Kidney (tissue), 2 donors: ENCODE measurements around the genes SEC61B and SMC2.

- PRO-cap: no peak
- RRBS: no CpG with 5 or more reads among the region's 2 CpGs
These were observed 16.7 kb downstream of the TGFBR1 start for GRCh38 chr9:99121534-99122167.

DNA sequence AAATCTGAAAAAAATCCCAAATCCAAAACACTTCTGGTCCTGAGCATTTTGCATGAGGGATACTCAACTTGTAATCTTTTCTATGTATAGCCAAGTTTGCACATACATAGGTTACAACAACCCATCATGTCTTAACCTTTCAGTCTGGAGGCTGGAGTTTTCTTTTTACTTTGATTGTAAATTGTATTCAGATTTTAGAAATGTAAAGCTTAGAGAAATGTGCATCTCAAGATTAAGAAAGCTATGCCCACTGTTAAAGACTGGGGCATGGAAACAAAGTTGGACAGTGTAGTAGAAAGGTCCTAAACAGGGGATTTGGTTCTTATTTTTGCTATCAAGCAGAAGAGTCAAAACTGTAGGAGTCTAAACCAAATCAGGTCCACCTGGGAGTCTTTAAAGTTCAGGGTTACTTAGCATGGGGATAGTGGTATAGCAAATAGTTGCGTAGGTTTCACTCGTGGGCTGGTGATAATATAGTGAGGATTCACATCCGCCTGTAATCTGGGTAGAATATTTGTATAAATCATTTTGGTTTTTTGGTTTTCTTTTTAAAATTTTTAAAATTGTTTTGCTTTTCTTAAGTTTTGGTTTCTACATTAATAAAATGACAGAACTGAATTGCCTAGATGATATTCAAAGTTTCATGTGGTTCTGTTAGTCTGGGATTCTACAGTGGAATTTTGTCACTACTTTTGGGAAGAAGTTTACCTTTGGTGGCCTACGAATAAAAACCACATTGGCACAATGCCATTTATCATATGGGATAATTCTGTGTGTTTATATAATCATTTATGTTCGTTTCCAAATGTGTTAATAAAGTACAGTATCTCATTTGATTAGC is 18.4 kb downstream of the TGFBR1 start:
- PRO-cap: no peak
- RRBS: no CpG with 5 or more reads among the region's 5 CpGs

DNA sequence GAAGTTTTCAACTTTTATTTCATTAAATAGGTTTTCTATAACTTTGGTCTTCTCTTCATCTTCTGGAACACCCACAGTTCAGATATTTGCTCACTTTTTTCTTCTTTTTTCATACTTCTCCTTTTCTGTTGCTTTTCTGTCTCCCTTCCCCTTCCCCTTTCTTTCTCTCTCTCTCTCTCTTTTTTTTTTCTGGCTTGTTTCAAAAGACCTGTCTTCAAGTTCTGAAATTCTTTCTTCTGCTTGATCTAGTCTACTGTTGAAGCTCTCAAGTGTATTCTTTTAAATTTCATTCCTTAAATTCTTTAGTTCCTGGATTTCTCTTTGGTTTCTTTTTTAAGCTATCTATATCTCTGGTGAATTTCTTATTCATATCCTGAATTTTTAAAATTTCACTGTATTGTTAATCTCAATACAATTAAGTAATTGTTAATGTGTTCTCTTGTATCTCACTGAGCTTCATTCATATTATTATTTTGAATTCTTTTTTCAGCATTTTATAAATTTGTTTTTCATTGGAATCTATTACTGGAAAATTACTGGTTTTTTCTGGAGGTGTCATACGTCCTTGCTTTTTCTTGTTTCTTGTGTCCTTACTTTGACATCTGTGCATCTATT is 11.1 kb downstream of the ALG2 start:
- PRO-cap: no peak
- RRBS: no CpG with 5 or more reads among the region's 1 CpG

DNA sequence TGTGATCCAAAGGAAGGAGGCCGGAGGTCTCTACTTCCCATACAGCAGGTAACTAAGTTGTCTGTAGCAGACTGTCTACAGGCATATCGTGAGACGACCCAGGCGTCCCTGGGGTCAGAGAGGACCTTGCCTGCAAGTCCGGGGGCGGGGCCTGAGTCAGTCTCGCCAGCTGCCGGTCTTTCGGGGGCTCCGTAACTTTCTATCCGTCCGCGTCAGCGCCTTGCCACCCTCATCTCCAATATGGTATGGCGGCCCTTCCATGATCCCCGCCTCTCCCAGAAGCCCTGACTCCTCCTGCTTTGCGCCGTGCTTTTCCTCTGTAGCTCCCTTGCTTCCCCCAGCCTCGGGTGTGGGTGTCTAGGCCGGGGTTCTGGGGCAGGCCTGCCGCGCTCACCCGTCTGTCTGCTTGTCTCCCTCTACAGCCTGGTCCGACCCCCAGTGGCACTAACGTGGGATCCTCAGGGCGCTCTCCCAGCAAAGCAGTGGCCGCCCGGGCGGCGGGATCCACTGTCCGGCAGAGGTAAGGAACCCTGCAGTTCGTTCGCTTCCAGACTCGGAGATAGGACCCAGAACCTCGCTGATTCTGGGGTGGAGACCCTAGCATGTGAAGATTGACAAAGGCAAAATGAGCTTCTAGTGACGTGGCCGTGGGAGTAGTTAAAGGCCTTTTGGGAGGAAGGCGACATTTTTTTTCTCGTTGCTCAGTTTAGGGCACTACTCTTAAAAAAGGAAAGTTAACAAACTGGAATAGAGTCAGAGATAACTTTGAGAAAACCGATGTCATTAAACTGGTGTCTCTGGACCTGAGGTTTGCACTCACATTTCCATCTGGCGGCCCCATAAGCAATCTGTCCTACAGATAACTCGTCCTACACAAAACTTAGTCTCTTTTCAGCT is at the start of gene SEC61B:
SEC61B (plus strand) TSS at position 159 of the 897 bp plus-strand sequence.
- PRO-cap: bidirectional peak, plus-strand start at position 159 of the sequence, minus-strand start outside the sequence
- RRBS: under 1% methylated on average over 6 of the region's 42 CpGs

DNA sequence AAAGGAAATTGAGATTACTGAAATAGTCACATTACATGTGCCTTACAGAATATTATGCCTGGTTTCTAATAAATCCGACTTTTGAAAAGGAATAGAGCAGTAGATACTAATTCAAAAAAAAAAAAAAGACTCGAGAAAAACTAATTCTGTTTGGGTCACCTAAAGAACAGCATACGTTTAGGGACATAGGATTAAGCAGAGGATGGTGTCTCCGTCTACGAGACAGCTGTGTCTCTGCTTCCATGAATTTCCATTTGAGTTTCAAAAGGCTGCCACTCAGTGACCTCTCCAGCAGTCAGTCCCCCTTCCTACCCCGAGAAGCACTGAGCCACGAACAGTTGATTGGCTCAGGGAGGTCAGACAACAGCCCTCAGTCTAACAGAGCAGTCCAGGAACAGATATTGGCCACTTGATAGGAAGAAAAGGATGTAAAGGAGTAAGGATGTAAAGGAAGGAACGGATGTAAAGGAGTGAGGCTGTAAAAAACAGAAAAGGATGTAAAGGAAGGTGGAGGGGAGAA is 3.3 kb upstream of the NR4A3 start:
- PRO-cap: no peak
- RRBS: no CpG with 5 or more reads among the region's 8 CpGs

DNA sequence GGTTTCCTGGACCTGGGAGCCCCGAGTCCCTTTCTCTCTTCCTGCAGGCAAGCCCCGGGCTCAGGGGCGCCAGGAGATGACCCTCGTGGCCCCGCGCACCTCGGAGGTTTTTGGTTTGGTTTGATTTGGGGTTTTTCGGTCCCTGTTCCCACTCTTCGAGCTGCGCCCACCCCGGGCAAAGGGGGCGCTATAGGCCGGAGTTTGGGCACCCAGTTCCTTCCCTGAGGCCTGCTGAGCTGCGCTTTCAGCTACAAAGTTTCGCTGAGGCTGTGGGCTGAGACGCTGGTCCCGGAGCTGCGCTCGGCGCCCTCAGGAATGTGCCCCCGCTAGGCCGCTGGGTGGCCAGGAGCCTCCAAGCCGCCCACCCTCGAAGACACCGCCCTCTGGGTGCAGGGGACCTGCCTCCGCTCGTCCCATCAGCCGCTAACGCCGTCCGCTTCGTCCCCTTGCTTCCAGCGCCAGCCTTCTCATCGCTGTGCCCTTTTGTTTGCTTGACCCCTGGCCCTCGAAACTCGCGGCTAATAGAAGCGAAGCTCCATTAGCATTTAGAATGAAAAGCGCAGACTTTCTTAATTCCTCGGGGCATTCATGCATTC is 3.0 kb downstream of the NR4A3 start:
- PRO-cap: no peak
- RRBS: 6% methylated on average over 11 of the region's 40 CpGs

GRCh38 chr9:100009648-100010259 is 89.0 kb downstream of the ERP44 start:
- PRO-cap: no peak
- RRBS: no CpG with 5 or more reads among the region's 5 CpGs

GRCh38 chr9:100111035-100111681 is 12.1 kb downstream of the INVS start:
- PRO-cap: no peak
- RRBS: no CpG with 5 or more reads among the region's 5 CpGs

DNA sequence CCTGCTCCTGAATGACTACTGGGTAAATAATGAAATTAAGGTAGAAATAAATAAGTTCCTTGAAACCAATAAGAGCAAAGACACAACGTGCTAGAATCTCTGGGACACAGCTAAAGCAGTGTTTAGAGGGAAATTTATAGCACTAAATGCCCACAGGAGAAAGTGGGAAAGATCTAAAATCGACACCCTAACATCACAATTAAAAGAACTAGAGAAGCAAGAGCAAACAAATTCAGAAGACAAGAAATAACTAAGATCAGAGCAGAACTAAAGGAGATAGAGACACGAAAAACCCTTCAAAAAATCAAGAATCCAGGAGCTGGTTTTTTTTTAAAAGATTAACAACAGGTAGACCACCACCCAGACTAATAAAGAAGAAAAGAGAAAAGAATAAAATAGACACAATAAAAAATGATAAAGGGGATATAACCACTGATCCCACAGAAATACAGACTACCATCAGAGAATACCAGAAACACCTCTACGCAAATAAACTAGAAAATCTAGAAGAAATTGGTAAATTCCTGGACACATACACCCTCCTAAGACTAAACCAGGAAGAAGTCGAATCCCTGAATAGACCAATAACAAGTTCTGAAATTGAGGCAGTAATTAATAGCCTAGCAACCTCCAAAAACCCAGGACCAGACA is 81.1 kb downstream of the INVS start:
- PRO-cap: no peak
- RRBS: no CpG with 5 or more reads among the region's 5 CpGs

GRCh38 chr9:100425623-100426234 is 1.2 kb upstream of the MSANTD3 start:
- PRO-cap: no peak
- RRBS: no CpG with 5 or more reads among the region's 3 CpGs

GRCh38 chr9:101375291-101376128 is 9.3 kb downstream of the BAAT start:
- PRO-cap: no peak
- RRBS: no CpG with 5 or more reads among the region's 17 CpGs

- PRO-cap: no peak
- RRBS: no CpG with 5 or more reads among the region's 6 CpGs
These were observed 17.1 kb downstream of the ALDOB start for GRCh38 chr9:101418360-101418995.

DNA sequence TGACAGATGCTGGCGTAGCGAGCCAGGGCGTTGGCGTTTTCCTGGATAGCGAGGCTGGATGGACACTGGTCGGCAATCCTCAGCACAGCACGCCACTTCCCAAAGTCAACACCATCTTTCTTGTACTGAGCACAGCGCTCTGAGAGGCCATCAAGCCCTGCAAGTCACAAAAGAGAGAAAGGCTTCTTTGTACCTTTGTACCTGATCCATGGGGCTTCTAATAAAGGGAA is 8.2 kb downstream of the ALDOB start:
- PRO-cap: no peak
- RRBS: no CpG with 5 or more reads among the region's 8 CpGs

DNA sequence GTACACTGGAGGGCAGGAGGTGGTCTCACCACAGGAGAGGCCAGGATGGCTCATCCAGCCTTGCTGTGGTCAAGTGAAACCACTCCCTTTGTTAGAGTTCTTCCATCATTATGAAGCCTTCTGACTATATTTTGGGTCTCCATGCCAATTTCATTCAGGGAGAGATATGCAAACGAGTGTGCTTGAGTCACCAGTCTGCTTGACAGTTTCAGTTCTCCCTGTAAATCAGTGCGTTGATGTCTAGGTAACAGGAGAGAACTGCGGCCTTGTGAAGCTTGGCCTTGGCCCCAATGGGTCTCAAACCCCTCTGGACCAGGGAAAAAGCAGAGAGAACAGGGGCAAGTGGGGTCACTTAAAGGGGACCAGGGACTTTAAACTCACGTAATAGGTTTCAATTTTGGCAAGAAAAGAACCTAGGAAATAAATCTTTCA is 16.3 kb downstream of the PPP3R2 start:
- PRO-cap: no peak
- RRBS: no CpG with 5 or more reads among the region's 4 CpGs

DNA sequence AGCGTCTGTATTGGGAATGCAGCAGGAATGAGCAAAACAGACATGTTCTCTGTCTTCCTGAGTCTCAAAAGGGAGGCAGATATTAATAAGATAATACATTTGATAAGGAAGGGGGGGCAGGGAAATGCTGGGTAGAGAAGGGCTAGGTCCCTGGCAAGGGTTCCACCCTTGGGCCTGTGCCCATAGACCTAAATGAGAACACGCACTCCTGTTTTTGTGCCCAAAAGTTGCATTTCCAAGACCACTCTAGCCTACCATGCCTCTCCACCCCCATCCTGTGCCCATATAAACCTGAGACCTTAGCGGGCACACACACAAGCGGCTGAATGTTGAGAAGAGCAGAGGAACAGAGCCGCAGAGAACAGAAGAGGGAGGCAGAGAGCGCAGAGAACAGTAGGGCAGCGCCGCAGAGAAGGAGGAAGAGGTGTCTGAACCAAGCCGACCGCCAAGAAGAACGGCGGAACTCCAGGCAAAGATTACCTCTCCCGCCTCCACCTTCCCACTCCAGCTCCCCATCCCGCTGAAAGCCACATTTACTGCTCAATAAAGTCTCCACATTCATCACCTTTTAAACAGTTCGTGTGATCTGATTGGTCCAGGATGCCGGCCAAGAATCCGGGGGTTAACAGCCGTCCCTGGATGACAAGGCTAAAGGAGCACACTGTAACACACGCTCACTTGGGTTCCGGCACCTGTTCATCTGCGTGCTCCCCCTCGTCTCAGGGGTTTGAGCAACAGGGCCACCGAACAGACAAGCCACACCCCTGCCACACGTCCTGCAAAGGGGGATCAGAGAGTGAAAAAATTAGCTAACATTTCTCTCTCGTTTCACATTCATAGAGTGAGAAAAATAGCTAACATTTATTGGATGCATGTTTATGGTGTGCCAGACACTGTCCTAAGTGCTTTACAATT is 33.3 kb downstream of the GRIN3A start:
- PRO-cap: no peak
- RRBS: 7% methylated on average over 4 of the region's 25 CpGs

DNA sequence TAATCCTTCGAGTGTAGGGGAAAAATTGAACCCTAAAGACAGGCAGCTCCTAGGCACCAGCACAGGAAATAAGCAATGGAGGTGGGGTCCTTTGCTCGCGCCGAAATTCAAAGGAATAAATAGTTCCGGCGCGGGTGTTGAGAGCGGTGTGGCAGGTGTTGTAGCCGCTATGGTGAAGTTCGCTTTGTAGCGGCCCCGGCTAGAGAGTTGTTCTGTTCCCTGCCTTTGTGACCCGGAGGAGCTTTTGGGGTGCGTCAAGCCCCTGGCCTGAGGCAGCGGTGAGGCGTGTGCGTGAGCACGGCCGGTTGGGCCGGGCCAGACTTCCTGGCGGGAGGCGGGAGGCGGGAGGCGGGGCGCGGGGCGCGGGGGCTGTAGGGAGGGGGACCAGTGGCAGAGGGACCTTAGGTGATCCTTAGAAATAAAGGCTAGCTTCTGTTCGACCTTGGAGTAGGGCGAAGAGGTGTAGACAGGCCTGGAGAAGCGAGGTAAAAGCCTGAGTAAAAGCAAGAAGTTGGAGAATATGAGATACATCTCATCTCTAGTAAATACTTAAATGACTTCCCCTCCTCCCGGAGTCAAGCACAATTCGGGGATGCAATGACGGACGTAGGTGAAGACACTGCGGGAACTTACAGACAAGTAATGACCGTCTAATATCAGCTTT is at the start of gene SMC2:
SMC2 (plus strand) TSS at position 110 of the 664 bp plus-strand sequence.
- PRO-cap: bidirectional peak, plus-strand start at position 122 of the sequence, minus-strand start outside the sequence
- RRBS: 1% methylated on average over 15 of the region's 37 CpGs

DNA sequence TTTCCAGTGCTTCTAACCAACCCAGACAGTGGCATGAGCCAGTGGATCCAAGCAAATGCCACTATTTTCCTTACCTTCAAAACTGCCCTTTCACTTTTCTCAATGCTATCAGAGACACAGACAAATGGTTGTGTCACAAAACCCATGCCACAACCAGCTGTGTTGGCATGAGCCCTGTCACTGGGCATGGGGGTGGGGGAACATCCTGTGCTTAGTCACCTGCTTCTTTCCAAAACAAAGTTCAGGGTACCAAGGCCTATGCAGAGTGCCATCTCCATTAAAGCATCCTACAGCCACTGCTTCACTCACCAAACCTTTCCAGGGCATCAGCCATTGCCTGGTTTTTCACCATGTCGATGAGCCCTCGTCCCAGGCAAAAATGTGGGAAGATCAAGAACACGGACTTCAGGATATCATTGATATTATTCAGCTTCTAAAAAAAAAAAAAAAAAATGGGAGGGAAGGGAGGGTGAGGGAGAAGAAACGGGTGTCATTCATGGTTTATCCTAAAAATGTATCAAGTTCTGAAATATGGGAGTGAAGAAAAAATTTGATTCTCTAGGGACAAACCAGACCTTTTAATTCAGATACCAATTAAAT is 30.2 kb downstream of the NIPSNAP3B start:
- PRO-cap: no peak
- RRBS: no CpG with 5 or more reads among the region's 4 CpGs

DNA sequence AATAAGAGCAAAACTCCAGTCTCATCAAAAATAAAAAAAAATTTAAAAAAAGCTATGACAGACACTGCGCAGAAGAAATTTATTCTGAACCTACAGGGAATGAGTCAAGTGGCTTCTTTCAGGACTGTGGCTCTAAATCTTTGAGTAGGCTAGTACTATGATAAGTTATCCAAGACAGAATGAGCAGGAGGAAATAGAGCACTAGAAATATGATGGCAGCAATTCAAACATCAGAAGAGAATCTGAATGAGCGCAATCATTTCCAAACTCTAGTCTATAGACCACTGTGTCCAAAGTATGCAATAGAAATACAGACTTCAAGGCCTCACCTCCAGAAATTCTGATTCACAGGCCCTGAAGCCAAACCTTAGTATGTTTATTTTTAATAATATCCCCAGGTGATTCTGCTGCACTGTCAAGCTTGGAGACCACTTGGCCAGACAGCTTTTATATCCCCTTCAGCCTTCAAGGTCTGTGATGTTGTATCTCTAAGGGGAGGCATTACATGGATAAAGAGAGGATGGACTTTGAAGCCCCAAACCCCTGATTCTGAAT is 51.1 kb downstream of the NIPSNAP3B start:
- PRO-cap: no peak
- RRBS: no CpG with 5 or more reads among the region's 2 CpGs

- PRO-cap: no peak
- RRBS: no CpG with 5 or more reads among the region's 4 CpGs
These were observed 22.0 kb downstream of the ABCA1 start for GRCh38 chr9:104905848-104906367.

DNA sequence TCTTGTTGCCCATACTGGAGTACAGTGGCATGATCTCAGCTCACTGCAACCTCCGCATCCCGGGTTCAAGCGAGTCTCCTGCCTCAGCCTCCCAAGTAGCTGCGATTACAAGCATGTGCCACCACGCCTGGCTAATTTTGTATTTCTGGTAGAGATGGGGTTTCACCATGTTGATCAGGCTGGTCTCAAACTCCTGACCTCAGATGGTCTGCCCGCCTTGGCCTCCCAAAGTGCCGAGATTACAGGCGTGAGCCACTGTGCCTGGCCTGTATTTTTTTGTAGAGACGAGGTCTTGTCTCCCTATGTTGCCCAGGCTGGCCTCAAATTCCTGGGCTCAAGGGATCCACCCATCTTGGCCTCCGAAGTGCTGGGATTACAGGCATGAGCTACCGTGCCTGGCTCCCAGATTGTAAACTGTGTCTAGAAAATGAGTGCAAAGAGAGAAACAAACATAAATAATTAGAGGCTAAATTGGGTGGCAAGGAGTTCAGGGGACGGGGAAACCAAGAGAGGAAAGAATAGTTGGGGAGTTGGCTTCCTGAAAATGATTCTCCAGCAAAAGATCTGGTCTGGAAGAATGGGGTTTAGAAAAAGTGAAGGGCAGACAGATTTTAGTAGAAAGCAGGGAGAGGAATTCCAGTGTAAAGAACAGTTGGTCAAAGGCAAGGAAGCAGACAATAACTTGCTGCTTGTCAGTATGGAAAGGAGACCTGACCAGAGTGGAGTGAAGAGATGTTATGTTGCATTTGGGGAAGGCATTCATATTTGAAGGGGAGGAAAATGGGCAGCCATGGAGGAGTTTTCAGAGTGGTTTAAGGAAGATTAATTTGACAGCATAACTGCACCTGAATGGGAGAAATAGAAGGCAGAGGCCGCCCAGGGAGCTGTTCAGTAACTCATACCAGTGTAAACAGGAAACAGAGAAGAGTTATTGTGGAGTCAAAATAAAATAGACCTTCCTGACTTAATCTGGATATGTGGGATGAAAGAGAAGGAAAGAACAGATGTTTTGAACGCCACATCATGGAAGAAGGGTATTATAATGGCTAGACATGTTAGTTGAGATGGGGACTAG is 13.0 kb downstream of the SLC44A1 start:
- PRO-cap: no peak
- RRBS: no CpG with 5 or more reads among the region's 14 CpGs